HepG2 (cell line): ENCODE results near the gene LRRN1.

GRCh38 chr3:197113-198191, 889 bp downstream of the CHL1 start:
- RRBS, 2 experiments: 32 to 33% methylated on average over 17 to 20 of the region's 85 CpGs
CAGE:
- cytosol, long polyA minus RNA: no peak
- cytosol, long polyA plus RNA: no peak
- long polyA plus RNA: no peak
- nucleus, long polyA minus RNA: no peak
- nucleus, long polyA plus RNA: no peak

- RRBS, 2 experiments: no CpG with 5 or more reads among the region's 1 CpG
CAGE:
- cytosol, long polyA minus RNA: no peak
- cytosol, long polyA plus RNA: no peak
- long polyA plus RNA: no peak
- nucleus, long polyA minus RNA: no peak
- nucleus, long polyA plus RNA: no peak
Measured at GRCh38 chr3:2134835-2135315, 36.2 kb downstream of the CNTN4 start.

DNA sequence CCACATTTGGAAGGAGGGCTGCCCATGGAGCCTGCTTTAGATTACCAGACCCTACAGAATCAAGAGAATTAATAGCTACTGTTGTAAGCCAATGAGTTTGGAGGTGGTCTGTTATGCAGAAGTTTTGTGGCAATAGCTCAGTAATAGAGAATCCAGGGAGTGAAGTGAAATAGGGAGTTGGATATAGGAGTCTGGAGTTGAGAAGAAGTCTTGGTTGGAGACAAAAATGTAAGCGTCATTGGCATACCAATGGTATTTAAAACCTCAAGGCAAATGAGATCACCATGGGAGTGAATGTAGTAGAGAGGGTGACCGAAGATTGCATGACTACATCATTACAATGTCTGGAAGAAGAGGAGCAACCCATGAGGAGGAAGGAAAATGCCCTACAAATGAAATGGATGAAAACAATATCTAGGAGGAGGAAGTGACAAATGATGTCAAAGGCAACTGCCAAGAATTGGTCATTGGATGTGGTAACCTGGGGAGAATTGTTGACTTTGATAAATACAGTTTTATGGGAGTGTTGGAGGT, 54.4 kb downstream of the CNTN4 start:
- RRBS, 2 experiments: no CpG with 5 or more reads among the region's 2 CpGs
CAGE:
- cytosol, long polyA minus RNA: no peak
- cytosol, long polyA plus RNA: no peak
- long polyA plus RNA: no peak
- nucleus, long polyA minus RNA: no peak
- nucleus, long polyA plus RNA: no peak

- RRBS, 2 experiments: no CpG with 5 or more reads among the region's 6 CpGs
CAGE:
- cytosol, long polyA minus RNA: no peak
- cytosol, long polyA plus RNA: no peak
- long polyA plus RNA: no peak
- nucleus, long polyA minus RNA: no peak
- nucleus, long polyA plus RNA: no peak
Measured at GRCh38 chr3:3762046-3762619, 37.1 kb upstream of the LRRN1 start.

- RRBS, 2 experiments: no CpG with 5 or more reads among the region's 38 CpGs
CAGE:
- cytosol, long polyA minus RNA: no peak
- cytosol, long polyA plus RNA: no peak
- long polyA plus RNA: no peak
- nucleus, long polyA minus RNA: no peak
- nucleus, long polyA plus RNA: no peak
Measured at GRCh38 chr3:3798365-3799030, 733 bp upstream of the LRRN1 start.

DNA sequence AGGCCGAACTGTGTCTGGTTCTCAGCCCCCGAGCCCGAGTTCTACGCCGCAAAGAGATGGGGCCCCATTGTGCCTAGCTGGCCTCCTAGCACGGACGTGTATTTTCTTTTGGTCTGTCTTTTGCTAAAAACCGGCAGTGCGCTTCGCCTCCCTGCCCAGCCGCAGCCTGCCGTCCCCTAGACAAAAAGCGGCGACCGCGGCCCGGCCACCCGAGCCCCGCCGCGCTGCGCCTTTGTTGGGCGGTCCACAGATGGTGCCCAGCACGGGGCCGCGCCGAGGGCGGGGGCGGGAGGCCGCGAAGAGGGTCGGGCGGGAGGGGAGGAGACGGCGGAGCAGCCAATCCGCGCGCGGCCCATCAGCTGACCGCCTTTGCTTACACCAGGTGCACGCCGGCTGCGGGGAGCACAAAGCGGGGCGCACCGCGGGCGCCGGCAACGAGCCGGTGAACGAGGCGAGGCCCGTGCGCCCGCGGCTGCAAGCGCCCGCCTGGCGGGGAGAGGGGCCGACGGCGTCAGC, at the start of gene LRRN1:
Gene LRRN1 (plus strand): TSS at position 401 of the 516 bp plus-strand sequence.
- RRBS, 2 experiments: 27 to 28% methylated on average over 30 of the region's 63 CpGs
CAGE:
- cytosol, long polyA minus RNA: no peak
- cytosol, long polyA plus RNA: no peak
- long polyA plus RNA: no peak
- nucleus, long polyA minus RNA: no peak
- nucleus, long polyA plus RNA: no peak

GRCh38 chr3:3800681-3801010, 1.4 kb downstream of the LRRN1 start:
- RRBS, 2 experiments: no CpG with 5 or more reads among the region's 25 CpGs
CAGE:
- cytosol, long polyA minus RNA: no peak
- cytosol, long polyA plus RNA: no peak
- long polyA plus RNA: no peak
- nucleus, long polyA minus RNA: no peak
- nucleus, long polyA plus RNA: no peak

GRCh38 chr3:3802014-3802636, 2.9 kb downstream of the LRRN1 start:
- RRBS, 2 experiments: no CpG with 5 or more reads among the region's 15 CpGs
CAGE:
- cytosol, long polyA minus RNA: no peak
- cytosol, long polyA plus RNA: no peak
- long polyA plus RNA: no peak
- nucleus, long polyA minus RNA: no peak
- nucleus, long polyA plus RNA: no peak

- RRBS, 2 experiments: no CpG with 5 or more reads among the region's 14 CpGs
CAGE:
- cytosol, long polyA minus RNA: no peak
- cytosol, long polyA plus RNA: no peak
- long polyA plus RNA: no peak
- nucleus, long polyA minus RNA: no peak
- nucleus, long polyA plus RNA: no peak
Measured at GRCh38 chr3:4494303-4495374, 1.5 kb downstream of the ITPR1 start.

DNA sequence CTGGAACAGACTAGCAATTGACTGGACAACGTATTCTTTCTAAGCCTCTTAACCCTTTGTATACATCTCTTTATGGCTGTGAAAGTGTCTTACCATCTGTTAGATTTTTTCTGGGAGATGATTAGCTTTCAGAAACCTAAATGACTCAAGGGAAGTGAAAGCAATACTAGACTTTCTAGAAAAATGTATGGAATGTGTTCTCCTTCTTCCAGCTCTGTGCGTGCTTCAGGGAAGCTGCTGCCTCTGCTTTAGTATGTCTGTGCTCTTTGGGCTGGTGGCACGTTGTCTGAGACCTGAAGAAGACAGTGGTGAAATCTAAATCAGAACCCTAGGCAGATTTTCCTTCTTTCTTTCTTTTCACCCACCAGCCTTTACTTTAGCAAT, 89.5 kb downstream of the ITPR1 start:
- RRBS, 2 experiments: no CpG with 5 or more reads among the region's 3 CpGs
CAGE:
- cytosol, long polyA minus RNA: no peak
- cytosol, long polyA plus RNA: no peak
- long polyA plus RNA: no peak
- nucleus, long polyA minus RNA: no peak
- nucleus, long polyA plus RNA: no peak

GRCh38 chr3:4718596-4719639, 225.8 kb downstream of the ITPR1 start:
- RRBS, 2 experiments: 79% methylated on average over 3 of the region's 18 CpGs
CAGE:
- cytosol, long polyA minus RNA: no peak
- cytosol, long polyA plus RNA: no peak
- long polyA plus RNA: no peak
- nucleus, long polyA minus RNA: no peak
- nucleus, long polyA plus RNA: no peak

- RRBS, 2 experiments: no CpG with 5 or more reads among the region's 13 CpGs
CAGE:
- cytosol, long polyA minus RNA: no peak
- cytosol, long polyA plus RNA: no peak
- long polyA plus RNA: no peak
- nucleus, long polyA minus RNA: no peak
- nucleus, long polyA plus RNA: no peak
Measured at GRCh38 chr3:4723938-4724855, 231.0 kb downstream of the ITPR1 start.

GRCh38 chr3:4741202-4742131, 237.8 kb upstream of the BHLHE40 start:
- RRBS, 2 experiments: no CpG with 5 or more reads among the region's 14 CpGs
CAGE:
- cytosol, long polyA minus RNA: no peak
- cytosol, long polyA plus RNA: no peak
- long polyA plus RNA: no peak
- nucleus, long polyA minus RNA: no peak
- nucleus, long polyA plus RNA: no peak

DNA sequence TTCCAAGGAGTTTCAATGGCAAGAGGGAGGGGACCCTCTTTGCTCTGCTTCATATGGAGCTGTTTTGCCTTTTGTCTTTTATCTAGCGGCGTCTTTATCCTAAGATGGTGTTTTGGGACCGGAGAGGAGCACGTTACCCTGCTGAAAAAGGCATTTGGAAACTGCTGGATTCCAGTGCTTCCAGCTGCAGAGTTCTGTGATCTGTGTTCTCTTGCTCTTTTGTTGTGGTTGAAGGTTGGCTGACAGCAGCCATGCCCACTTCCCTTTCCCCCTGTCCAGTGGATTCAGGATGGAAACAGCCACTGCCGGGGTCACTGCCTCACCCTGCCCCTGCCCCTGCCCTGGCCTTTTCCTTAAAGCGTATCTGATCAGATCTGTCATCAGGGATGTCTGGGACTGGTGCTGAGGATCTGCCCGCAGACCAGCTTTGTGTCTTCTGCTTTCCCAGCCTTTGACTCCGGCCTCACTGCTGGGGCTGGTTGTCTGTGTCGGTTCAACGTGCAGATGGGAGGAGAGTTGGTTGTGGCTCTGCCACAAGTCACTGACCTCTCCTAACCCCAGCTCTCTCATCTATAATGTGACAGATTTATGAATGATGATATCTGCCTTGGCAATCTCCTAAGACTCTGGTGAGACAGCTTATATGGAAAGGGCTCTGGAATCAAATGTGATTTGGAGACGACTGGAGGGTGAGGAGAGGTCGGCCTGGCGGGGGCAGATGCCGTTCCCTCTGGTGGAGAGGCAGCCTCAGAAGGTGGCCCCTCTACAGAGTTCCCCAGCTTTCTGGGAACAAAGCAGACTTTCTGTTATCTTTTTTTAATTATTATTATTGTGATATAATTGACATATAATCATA, 219.4 kb upstream of the BHLHE40 start:
- RRBS, 2 experiments: no CpG with 5 or more reads among the region's 14 CpGs
CAGE:
- cytosol, long polyA minus RNA: no peak
- cytosol, long polyA plus RNA: no peak
- long polyA plus RNA: no peak
- nucleus, long polyA minus RNA: no peak
- nucleus, long polyA plus RNA: no peak

DNA sequence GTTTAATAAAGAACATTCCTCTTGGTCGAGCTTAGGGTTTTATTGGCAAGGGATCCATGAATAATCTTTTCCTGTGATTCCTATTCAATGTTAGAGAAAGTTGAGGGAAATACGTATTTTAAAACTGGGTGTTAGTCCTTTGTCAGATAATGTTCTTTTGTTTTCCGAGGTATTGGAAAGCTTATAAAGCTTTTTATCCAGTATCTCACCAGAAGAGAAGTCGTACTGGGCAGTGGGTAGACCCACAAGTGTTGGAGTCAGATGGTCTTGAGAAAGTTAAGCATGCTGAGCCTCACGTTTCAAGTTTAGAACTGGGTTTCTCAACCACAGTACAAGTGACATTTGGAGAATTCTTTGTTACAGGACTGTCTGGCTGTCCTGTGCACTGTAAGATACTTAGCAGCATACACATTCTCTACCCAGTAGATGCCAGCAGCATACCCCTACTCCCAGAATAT, 212.3 kb upstream of the BHLHE40 start:
- RRBS, 2 experiments: no CpG with 5 or more reads among the region's 5 CpGs
CAGE:
- cytosol, long polyA minus RNA: no peak
- cytosol, long polyA plus RNA: no peak
- long polyA plus RNA: no peak
- nucleus, long polyA minus RNA: no peak
- nucleus, long polyA plus RNA: no peak

DNA sequence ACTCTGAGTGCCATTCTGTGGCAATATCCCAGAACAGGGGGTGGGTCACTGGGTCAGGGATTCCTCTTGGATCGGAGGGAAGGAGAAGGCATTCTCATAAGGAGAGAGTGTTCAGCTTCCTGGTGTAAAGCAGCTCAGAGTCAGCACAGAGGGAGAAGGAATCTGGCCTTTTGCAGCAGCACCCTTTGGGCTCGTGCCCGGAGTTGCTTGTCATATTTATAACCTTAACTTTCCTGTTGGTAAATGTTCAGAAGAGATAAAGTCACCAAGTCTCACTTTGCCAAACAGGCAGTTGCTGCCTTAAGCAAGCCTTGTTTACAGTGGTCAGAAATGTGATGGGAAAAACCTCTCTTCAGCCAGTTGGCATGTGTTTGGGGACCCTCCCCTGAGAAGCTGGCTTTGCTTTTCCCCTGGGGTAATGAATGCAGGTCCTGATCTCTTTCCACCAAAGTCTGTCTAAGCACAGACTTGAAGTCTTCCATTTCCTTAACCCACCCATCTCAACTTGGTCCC, 207.0 kb upstream of the BHLHE40 start:
- RRBS, 2 experiments: no CpG with 5 or more reads among the region's 3 CpGs
CAGE:
- cytosol, long polyA minus RNA: no peak
- cytosol, long polyA plus RNA: no peak
- long polyA plus RNA: no peak
- nucleus, long polyA minus RNA: no peak
- nucleus, long polyA plus RNA: no peak

DNA sequence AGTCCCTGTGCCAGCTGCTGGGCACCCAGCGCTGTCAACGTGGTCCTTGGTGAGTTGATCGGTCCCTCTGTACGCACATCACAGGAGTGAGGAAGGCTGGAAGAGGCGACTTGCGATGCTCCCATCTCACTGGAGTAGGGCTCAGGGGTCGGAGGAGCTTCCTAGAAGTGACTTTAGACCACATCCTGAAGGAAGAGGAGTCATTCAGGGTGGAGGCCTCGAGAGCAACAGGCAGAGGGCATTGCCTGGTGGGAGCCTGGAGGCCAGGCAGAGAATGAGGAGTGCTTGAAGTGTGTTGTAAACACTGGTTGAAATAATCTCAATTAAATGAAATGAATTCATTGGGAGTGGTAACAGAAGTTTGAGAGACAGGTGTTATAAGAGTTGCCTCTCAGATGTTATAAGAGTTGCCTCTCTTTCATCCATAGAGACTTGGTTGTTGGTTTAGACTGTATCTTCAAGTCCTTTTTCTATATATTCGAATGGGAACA, 206.2 kb upstream of the BHLHE40 start:
- RRBS, 2 experiments: no CpG with 5 or more reads among the region's 9 CpGs
CAGE:
- cytosol, long polyA minus RNA: no peak
- cytosol, long polyA plus RNA: no peak
- long polyA plus RNA: no peak
- nucleus, long polyA minus RNA: no peak
- nucleus, long polyA plus RNA: no peak

DNA sequence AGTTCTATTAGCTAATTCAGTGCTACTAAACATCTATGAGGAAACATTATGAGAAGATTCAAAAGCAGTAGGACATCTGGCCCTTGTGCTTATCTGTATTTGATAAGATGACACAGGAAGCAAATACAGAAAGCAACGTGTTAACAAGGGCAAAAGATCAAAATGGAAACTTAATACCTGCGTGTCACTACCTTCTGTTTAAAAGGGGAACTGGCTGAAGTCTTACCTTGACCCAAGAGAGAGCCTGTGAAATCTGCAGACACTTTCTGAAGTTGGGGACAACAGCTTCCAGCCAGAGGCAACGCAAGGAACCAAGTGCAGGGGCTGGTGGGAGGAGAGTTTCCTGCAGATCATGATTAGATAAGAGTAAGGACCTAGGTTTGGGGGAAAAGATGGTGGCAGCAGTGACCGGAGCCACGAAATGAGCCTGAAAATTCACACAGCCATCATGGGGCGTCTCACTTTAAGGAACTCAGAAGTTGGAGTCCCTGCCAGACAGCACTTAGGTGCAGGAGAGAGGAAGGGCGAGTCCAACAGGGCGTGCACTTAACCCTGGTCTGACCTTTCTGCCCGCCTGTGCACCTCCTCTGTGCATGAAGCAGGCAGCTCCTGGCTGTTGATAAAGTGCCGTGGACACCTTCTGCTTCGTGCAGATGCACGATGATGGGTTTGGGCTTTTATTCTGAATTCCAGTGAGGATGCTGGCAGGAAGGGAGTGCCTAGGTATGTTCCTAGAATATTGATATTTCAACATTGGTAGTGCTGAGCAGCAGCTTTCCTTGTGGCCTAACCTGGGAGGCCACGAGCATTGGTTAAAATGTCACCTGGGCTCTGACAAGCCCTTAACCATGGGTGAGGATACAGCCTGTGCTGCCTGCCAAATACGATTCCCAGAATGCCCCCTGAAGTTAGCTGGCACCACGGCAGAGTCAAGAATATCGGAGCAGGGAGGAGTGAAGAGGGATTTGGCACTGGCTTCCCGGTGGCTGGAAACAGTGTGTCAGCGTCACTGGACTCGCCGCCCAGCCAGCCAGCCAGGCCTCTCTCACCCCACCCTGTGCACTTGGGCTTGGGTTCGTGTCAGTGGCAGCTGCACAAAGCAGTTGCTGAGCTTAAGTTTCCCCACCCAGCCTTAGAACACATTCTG, 153.3 kb upstream of the BHLHE40 start:
- RRBS, 2 experiments: no CpG with 5 or more reads among the region's 21 CpGs
CAGE:
- cytosol, long polyA minus RNA: no peak
- cytosol, long polyA plus RNA: no peak
- long polyA plus RNA: no peak
- nucleus, long polyA minus RNA: no peak
- nucleus, long polyA plus RNA: no peak

DNA sequence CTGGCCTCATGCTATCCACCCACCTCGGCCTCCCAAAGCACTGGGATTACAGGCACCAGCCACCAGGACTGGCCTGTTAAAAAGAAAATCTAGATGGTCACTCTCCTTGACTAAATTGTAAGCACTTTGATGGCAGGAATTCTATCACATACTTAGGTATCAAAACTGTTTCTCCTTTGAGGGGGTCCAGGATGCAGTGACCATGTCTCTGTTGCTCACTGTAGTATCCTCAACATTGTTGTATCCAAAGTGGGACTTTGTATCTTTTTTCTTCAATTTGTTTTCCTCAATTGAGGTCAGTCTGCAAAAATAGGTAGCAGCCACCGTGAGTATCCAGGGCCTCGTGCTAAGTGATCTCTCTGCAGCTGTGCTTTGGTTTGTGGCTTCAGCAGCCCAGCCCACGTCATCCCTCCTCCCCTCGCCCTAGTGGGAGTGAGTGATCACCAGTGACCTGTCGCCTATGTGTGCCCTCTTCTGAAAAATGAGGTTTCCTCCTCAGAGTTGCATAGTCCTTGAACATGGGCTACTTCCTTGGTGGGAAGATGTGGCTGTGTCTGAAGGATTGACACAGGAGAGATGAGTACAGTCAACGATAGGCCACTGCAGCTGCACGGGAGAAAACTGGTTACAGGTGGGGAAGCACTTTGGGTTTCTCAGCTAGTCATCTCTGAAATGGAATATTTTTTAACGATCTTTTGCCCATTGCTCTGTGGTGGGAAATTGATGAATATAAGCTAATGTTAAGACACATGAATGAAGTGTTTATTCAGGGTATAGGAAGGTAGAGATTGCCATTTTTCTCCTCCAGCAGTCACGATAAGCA, 144.9 kb upstream of the BHLHE40 start:
- RRBS, 2 experiments: no CpG with 5 or more reads among the region's 10 CpGs
CAGE:
- cytosol, long polyA minus RNA: no peak
- cytosol, long polyA plus RNA: no peak
- long polyA plus RNA: no peak
- nucleus, long polyA minus RNA: no peak
- nucleus, long polyA plus RNA: no peak

GRCh38 chr3:4847656-4848816, 131.2 kb upstream of the BHLHE40 start:
- RRBS, 2 experiments: 67 to 86% methylated on average over 1 to 2 of the region's 11 CpGs
CAGE:
- cytosol, long polyA minus RNA: no peak
- cytosol, long polyA plus RNA: no peak
- long polyA plus RNA: no peak
- nucleus, long polyA minus RNA: no peak
- nucleus, long polyA plus RNA: no peak